ENCODE measurements around the genes SCNN1B, PRKCB and RBBP6.

GRCh38 chr16:23118331-23119278 lies 30.6 kb downstream of the USP31 start:
- PRO-cap, 4 experiments = no peak in any of the 4 experiments
- RAMPAGE, long total RNA, 4 experiments = no peak in any of the 4 experiments

DNA sequence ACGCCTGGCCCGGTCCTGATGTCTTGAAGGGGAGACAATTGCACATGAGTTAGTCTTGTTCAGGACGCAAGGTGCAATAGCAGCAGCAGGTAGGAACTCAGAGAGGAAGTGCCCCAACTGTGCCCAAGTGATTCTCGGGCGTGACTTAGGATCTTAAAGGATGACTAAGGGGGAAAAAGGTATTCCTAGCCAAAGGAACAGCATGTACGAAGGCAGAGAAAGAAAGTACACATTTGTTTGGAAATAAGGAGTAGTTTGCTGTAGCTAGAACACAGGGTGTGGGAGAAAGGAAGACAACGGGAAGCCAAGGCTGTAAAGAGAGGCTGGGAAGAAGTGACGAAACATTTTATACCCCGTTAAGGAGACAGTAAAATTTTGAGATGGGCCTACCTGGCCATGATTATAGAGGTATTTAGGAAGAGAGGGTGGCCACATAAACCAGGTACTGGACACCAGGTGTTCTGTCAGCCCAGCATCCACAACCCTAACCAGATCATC lies 43.8 kb upstream of the SCNN1B start:
- PRO-cap, 4 experiments = no peak in any of the 4 experiments
- RAMPAGE, long total RNA, 4 experiments = no peak in any of the 4 experiments

DNA sequence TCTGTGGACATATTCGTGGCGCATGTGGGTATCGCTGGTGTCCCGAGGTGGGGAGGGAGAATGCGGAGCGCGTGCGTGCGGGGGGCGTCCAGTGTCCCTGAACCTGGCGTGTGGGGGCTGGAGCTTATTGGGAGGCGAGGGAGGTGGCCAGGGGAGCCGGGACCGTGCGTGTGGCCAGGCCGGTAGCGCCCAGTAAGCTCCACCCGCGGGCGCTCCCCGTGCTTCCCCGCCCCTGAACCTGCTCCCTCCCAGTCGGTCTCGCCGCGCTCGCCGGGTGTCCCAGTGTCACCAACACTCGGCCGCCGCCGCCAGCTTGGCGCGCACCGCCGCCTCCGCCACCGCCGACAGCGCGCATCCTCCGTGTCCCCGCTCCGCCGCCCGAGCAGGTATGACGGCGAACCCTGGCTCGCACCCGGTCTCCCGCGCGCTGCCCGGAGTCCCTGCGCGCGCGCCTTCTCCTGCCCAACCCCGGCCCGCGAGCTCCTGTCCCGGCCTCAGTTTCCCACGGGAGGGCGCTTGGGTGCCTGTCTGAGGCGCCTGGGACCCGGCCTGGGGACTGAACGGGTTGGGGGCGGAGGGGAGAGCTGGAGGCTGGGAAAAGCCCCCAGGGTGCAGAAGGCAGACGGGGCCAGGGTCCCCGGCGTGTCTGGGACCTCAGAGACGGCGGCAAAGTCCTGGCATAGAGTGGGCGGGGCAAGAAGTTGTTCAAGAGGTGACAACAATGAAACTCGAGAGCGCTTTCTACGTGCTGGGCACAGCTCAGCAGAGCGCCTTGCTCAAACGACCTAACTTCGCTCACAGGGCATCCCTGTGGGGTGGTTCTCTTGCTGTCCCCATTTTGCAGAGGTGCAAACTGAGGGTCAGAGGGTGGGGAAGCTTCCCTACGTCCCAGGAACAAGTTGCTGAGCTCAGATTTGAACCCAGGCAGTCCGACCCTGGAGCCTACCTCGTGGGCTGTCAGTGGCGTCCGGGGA lies at the start of gene SCNN1B:
SCNN1B (plus strand) TSS at position 251 of the 974 bp plus-strand sequence.
- PRO-cap, 4 experiments = peak in 1 of 4 experiments; most common plus-strand start position 251 of the sequence (in 1)
- RAMPAGE, long total RNA, 4 experiments = start-site peak on the plus strand in 2 of 4 experiments, centred at positions 272 to 284 of the sequence, 10 to 13 reads per replicate

GRCh38 chr16:23348558-23349025 lies 46.5 kb downstream of the SCNN1B start:
- PRO-cap, 4 experiments = no peak in any of the 4 experiments
- RAMPAGE, long total RNA, 4 experiments = no peak in any of the 4 experiments

DNA sequence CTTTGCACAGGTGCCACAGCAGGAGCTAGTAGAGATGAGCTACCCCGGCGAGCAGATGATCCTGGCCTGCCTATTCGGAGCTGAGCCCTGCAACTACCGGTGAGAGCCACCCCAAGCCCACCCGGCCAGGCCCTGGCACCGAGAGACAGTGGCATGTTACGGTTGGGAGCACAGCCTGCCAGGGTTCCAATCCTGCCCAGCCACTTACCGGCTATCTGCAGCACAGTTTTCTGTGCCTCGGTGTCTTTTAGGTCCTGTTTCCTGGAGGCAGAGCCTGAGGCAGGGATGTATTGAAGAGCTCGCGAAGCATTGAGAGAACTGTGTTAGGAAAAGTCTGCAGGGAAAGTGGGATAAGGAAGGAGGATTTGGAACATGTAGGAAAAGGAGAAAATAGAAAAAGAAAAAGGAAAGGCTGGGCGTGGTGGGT lies 53.3 kb downstream of the SCNN1B start:
- PRO-cap, 4 experiments = no peak in any of the 4 experiments
- RAMPAGE, long total RNA, 4 experiments = no peak in any of the 4 experiments

DNA sequence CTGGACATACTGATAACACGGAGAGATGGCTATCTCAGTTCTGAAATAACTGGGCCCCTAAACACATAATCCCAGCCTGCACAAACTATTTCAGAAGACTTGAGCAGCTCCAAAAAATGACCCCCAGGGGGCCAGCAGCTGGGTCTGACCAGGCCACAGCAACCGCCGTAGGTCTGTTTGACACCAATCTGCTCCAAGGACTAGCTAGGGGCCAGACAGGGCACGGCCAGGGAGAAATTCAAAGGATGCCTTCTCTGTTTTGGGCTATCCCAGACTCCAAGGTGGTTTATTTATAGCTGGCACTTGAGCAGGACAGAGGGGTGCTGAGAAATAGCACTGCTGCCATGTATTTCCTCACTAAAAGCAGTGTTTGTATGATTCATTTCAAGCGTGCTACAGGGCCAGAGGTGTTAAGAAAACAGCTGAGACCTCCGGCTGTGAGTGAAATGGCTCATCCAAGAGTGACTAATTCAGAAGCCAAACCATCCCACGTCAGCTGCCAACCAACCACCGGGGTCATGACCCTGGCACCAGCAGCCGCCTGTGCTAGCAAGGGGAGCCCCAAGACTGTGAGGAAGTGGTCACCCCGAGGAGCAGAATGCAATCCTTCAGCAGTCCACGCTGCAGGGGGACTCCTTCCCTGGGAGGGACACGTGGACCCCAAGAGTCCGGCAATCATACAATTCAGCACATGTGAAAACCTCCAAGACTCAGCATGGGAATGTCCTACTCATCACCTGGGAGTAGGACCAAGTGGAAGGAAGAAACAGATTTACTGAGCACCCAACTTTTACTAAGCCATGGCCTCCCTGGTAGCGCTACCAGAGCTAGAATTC lies 5.6 kb downstream of the GGA2 start:
- PRO-cap, 4 experiments = peak in 1 of 4 experiments; most common plus-strand start position 572 of the sequence (in 1); most common minus-strand start position 443 of the sequence (in 1)
- RAMPAGE, long total RNA, 4 experiments = no peak in any of the 4 experiments

GRCh38 chr16:23563228-23563982 lies 5.9 kb downstream of the UBFD1 start:
- PRO-cap, 4 experiments = no peak in any of the 4 experiments
- RAMPAGE, long total RNA, 4 experiments = no peak in any of the 4 experiments

GRCh38 chr16:23594261-23594512 lies 1.9 kb downstream of the NDUFAB1 start:
- PRO-cap, 4 experiments = no peak in any of the 4 experiments
- RAMPAGE, long total RNA, 4 experiments = no peak in any of the 4 experiments

DNA sequence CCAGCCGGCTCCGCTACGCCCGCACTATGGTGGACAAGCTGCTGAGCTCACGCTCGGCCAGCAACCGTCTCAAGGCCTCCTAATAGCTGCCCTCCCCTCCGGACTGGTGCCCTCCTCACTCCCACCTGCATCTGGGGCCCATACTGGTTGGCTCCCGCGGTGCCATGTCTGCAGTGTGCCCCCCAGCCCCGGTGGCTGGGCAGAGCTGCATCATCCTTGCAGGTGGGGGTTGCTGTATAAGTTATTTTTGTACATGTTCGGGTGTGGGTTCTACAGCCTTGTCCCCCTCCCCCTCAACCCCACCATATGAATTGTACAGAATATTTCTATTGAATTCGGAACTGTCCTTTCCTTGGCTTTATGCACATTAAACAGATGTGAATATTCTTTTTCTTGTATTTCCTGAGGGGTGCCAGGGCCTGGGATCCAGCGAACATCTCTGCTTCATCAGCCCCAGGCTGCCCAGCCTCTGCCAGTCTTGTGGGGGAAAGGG lies 11.3 kb downstream of the PLK1 start:
- PRO-cap, 4 experiments = no peak in any of the 4 experiments
- RAMPAGE, long total RNA, 4 experiments = no peak in any of the 4 experiments

DNA sequence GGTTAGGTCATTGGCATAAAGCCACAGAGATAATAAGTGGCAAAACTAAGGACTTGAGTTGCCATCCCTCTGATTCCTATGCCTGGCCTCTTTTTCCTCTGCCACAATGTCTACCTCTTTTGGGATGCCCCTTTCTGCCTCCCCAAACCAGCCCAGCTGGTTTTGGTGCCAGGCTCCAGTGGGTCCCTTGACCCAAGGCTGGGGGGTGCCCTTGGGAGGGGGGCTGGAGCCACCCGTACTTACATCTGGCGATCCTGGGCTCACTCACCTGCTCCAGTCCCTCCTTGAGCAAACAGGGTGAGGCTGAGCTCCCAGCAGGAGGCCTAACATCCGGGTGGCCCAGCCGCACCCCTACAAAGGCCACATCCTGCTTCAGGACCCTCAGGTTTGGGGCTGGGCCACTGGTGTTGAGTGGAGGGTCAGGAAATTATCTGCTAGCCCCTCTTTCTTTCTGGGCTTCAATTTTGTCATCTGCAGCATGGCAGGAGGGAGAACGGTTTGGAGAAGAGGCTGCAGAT lies 1.2 kb downstream of the ERN2 start:
- PRO-cap, 4 experiments = no peak in any of the 4 experiments
- RAMPAGE, long total RNA, 4 experiments = no peak in any of the 4 experiments

GRCh38 chr16:23729622-23730241 lies 16.7 kb upstream of the ERN2 start:
- PRO-cap, 4 experiments = no peak in any of the 4 experiments
- RAMPAGE, long total RNA, 4 experiments = no peak in any of the 4 experiments

- PRO-cap, 4 experiments = no peak in any of the 4 experiments
- RAMPAGE, long total RNA, 4 experiments = no peak in any of the 4 experiments
Measured at GRCh38 chr16:23757773-23758220, 3.0 kb downstream of the CHP2 start.

GRCh38 chr16:23758221-23758432 lies 3.3 kb downstream of the CHP2 start:
- PRO-cap, 4 experiments = no peak in any of the 4 experiments
- RAMPAGE, long total RNA, 4 experiments = no peak in any of the 4 experiments

DNA sequence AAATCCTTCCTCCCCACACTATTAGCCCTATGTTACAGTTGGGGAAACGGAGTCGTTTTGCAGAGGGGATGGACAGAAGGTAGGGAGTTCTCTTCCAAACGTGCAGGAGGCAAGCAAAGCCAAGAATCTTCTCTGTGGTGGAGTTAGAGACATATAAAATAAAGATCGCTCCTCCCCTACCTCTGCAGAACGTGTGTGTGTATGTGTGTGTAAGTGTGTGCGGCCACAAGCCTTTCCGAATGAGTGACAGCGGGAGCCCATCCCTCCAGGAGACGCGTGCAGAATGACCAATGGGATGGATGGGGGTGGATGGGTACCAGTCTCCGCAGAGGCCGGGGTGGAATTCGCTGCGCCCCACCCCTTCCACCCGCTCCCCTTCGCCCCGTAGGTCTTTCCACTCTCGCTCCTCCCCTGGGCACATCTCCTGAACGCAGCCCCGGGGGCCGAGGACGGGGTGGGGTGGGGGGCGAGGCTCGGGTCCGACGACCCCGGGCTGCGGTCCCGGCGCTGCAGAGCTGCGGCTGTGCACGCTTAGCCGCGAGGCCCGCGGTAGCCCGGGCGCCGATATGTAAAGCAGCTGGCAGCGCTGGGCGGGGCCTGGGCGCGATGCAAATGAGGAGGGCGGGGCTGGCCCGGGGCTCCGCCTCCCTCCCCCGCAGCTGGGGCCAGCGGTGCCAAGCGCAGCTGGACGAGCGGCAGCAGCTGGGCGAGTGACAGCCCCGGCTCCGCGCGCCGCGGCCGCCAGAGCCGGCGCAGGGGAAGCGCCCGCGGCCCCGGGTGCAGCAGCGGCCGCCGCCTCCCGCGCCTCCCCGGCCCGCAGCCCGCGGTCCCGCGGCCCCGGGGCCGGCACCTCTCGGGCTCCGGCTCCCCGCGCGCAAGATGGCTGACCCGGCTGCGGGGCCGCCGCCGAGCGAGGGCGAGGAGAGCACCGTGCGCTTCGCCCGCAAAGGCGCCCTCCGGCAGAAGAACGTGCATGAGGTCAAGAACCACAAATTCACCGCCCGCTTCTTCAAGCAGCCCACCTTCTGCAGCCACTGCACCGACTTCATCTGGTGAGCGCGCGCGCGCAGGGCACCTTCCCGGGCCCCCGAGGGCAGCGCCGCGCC lies at the start of gene PRKCB:
PRKCB (plus strand) TSS at position 687 of the 1,106 bp plus-strand sequence.
- PRO-cap, 4 experiments = peak in 4 of 4 experiments; most common plus-strand start position 687 of the sequence (in 4); most common minus-strand start position 551 of the sequence (in 3)
- RAMPAGE, long total RNA, 4 experiments = no peak in any of the 4 experiments

DNA sequence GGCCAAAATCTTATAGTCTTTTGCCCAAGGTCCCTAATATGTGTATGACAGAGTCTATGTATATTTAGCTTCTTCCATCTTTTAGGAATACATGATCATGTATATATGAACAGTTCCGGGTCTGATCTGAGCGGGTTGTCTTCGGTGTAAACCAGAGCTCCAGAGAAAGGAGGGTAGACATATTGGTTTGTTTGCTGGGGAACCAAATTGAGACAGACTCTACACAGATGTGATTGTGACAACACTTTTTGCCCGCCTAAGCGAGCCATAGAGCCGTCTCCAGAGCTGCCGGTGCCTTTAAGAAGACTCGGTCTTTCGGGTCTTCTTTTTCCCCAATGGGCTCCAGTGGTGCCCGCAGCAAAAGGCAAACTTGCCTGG lies 836 bp upstream of the CACNG3 start:
- PRO-cap, 4 experiments = no peak in any of the 4 experiments
- RAMPAGE, long total RNA, 4 experiments = no peak in any of the 4 experiments

- PRO-cap, 4 experiments = peak in 4 of 4 experiments; most common plus-strand start chr16:24539568 (in 2); most common minus-strand start chr16:24540047 (in 2)
- RAMPAGE, long total RNA, 4 experiments = no peak in any of the 4 experiments
Measured at GRCh38 chr16:24539481-24540563, at the start of gene RBBP6. Gene RBBP6, plus strand, starts transcription at chr16:24539566.

- PRO-cap, 4 experiments = peak in 3 of 4 experiments; most common plus-strand start chr16:24570447 (in 2)
- RAMPAGE, long total RNA, 4 experiments = no peak in any of the 4 experiments
Measured at GRCh38 chr16:24570178-24570571, 30.8 kb downstream of the RBBP6 start.

GRCh38 chr16:24748000-24748770 lies 18.7 kb downstream of the TNRC6A start:
- PRO-cap, 4 experiments = no peak in any of the 4 experiments
- RAMPAGE, long total RNA, 4 experiments = no peak in any of the 4 experiments

DNA sequence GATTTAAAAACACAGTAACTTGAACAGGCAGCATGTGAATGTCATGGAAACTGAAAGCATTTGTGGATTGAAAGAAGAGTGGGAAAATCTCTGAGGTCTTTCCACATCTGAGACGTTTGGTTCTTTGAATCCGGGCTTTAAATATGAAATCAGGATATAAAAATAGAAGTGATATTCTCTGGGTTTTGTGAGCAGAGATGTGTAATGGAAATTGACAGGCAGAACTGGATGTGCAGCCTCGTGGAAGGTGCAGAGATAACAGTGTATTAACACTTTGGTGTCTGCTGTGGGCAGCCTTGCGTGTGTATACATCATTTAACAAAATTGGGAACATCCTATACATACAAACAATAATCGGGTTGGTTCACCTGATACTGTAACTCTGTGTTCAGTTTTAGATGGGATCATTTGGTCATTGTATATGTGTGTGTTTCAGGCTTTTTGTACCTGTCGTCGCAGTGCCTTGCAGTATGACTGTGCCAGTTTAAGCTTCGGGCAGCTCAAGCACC lies 36.7 kb upstream of the ARHGAP17 start:
- PRO-cap, 4 experiments = no peak in any of the 4 experiments
- RAMPAGE, long total RNA, 4 experiments = no peak in any of the 4 experiments

DNA sequence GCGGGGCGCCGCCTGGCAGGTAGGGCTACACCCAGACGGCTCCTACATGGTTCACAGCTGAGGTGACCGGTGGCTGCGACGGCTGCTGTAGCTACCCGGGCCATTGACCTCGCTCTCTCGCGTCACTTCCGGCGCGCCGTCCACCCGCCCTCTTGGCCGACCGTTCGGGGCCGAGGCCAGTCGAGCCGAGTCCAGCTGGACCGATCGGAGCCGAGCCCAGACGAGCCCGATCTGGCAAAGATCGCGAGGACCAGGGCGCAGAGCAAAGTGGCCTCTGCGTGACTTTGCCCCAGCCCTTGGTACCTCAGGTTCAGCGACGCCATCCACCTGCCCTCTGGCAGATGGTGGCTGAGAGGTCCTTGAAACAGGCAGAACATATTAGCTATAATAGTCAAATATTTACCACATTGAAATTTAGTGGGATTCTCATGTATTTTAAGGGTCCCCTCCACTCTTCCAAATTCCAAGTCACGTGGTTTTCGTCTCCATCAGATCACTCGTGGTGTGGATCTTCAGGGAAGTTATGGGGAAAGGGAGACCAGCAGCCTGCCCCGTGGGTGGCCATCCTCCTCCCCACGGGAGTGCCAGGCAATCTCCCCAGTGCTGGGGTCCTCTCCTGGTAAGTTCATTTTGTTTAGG lies 4.4 kb upstream of the LCMT1 start:
- PRO-cap, 4 experiments = peak in 4 of 4 experiments; most common plus-strand start position 153 of the sequence (in 2); most common minus-strand start position 105 of the sequence (in 3)
- RAMPAGE, long total RNA, 4 experiments = start-site peak on the minus strand in 4 of 4 experiments, centred at positions 87 to 108 of the sequence, 5 to 14 reads per replicate